Metastatic Liver Carcinoma in the Adrenal Gland (tissue), 2 donors: ENCODE measurements around a stretch of chr6.

DNA sequence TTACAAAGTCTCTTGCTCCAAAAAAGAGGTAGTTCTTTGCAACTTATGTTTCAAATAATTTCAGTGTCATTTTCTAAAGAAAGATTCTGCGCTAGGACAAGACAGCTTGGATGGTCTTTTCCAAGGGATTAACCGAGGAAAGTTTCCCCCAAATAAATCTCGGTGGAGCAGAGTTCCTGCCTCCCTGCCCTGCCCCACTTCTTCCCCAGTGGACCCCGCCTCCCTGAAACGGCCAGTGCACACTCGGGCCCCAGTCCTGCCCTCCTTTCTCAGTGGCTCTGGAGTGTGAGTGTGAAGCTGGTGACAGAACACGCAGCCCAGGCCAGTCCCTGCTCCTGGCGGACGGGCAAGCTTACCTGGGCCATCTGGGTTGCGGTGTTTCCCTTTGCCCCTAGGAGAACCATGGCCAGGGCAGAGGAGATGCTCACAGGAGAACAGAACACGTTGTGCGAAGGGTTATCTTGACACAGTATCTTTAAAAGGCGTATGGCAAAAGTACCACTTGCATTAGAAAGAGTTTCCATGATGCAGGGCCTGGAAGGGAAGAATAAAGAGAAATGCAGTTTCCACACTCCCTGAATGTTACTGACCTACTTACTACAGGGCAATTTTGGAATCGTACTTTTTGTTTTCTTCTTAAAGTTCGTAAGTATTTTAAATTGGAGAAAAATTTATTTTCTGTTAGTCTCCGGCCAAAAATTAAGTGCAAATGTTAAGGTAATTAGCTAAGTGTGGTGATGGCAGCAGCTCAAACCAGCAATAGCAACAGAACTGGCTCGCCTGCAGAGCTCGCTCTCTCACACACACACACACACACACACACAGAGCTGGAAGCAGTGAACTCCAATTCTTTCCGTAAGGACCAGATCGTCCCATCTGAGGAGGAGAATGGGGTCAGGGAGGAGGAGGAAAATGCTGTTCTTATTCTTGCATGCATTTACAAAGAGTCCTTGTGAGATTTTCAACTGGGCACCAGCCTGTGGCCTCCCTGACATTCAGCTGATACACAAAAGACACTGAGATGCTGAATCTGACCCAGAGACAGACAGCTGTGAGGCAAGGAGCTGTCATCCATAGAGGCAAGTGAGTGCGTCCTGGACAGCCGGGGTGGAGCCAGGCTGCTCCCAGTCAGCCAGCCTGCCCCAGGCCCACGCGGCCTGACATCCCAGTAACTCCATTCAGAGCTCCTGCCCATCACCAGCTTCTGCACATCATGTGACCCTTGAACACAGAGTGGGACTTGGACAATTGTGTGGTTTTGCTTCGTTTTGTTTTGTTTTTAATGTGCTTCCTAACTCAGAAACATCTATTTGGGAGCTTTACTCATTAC, 2.6 kb downstream of the SERPINB9 start:
- PRO-cap, 2 experiments: no peak in any of the 2 experiments

DNA sequence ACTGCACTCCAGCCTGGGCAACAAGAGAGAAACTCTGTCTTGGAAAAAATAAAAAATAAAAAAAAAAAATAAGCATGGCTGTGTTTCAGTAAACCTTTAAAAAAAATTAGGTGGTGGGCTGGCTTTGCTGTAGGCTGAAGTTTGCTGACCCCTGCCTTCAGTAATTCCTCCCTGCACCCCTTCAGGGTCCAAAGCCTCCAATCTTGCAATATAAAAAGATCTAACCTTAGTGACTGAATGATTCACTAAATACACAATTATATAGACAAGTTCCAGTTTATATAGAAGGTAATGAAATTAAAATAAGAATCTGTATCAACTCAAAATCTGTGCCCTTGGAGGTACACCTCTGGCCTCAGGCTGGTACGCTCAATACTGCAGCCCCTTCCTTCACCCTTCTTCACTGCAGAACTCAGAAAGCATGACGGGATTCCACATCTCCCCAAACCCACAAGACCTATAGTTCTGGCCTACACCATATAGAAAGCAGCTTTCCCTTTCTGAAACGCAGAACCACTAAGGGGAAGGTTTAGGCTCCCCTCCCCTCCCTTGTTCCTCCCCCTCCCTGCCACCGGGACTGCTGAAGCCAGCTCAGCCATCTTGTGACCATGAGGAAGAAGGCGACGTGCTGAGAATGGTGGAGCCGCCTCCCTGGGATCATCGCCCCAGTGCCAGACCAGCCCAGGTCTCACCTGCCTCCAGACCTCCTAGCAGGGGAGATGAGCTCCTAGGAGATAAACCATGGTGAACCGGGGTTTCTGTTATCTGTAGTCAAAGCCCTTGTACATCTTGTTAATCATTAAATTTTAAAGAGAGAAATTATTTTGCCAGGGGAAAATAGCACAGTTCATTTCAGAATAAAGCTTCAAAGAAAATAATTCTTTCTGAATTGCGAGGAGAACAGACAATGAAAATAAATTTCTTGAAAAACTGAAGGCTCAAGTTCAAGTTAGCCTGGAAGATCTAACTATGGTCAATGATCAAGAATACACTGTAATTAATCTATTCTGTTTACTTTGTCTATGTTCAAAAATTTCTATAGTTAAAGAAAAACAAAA, 19.7 kb downstream of the SERPINB6 start:
- PRO-cap, 2 experiments: no peak in any of the 2 experiments

- PRO-cap, 2 experiments: no peak in any of the 2 experiments
Observed at GRCh38 chr6:2960896-2961400, 10.4 kb downstream of the SERPINB6 start.

DNA sequence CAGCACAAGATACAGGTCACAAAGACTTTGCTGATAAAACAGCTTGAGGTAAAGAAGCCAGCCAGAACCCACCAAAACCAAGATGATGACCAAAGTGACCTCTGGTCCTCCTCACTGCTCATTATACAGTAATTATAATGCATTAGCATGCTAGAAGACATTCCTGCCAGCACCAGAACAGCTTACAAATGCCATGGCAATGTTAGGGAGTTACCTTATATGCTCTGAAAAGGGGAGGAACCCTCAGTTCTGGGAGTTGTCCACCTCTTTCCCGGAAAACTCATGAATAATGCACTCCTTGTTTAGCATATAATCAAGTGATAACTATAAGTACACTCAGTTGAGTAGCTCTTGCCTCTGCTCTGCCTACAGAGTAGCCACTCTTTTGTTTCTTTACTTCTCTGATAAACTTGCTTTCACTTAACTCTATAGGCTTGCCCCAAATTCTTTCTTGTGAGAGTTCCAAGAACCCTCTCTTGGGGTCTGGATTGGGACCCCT, 8.8 kb upstream of the SERPINB6 start:
- PRO-cap, 2 experiments: no peak in any of the 2 experiments

GRCh38 chr6:3153498-3153963, 3.8 kb downstream of the TUBB2A start:
- PRO-cap, 2 experiments: no peak in any of the 2 experiments

- PRO-cap, 2 experiments: no peak in any of the 2 experiments
Observed at GRCh38 chr6:3203059-3203711, 24.3 kb downstream of the TUBB2B start.

DNA sequence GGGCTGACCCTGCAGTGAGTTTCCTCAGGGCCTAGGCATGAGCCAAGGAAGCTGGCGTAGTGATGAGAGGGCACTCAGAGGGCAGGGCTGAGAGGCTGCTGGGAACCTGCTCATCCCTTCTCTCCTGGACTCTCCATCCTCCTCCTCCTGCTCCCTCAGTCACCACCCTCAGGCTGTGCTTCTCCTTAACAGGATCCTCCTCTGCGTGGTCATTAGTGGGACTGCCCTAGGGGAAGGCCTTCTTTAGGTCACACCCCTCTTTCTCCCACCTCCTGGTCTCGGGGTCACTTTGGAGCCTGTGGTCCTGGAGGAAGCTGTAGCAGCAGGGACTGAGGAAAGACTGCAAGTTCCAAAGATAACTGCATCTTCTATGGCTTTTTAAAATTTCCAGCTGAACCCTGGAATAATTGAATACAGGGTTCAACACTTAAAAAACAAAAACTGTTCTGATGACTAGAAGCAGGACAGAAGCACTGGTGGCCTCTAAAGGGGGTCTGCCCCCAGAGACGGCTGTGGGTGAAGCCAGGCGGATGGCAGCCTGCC, 16.2 kb downstream of the TUBB2B start:
- PRO-cap, 2 experiments: no peak in any of the 2 experiments

GRCh38 chr6:3282164-3282389, 23.3 kb downstream of the PSMG4 start:
- PRO-cap, 2 experiments: no peak in any of the 2 experiments

DNA sequence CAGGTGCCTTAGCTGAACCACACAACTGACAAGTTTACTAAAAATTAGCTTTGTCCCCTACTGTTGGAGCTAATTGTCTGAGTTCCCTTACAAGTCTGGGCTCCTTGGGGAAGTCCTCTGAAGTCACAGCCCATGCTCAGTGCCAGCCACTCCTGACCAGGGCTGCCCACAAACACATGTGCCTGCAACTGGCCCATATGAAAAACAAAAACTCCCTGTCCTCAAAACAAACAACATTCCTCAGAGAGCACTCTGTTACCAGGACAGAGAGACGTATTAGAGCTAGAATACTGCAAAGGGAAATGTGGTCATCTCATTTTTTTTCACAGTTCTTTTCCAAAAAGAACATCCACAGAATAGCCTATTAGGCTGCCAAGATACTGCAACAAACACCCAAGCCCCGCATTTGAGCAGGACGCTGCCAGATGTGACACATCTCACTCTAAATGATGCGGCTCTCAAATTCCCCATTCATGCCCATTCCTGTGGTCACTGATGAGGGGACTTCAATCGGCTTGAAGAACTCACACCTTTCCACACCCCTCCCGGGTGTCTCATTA, 71.2 kb downstream of the SLC22A23 start:
- PRO-cap, 2 experiments: no peak in any of the 2 experiments

- PRO-cap, 2 experiments: peak in 1 of 2 experiments; most common minus-strand start chr6:3414874 (in 1)
Observed at GRCh38 chr6:3414798-3415004, 42.1 kb downstream of the SLC22A23 start.

DNA sequence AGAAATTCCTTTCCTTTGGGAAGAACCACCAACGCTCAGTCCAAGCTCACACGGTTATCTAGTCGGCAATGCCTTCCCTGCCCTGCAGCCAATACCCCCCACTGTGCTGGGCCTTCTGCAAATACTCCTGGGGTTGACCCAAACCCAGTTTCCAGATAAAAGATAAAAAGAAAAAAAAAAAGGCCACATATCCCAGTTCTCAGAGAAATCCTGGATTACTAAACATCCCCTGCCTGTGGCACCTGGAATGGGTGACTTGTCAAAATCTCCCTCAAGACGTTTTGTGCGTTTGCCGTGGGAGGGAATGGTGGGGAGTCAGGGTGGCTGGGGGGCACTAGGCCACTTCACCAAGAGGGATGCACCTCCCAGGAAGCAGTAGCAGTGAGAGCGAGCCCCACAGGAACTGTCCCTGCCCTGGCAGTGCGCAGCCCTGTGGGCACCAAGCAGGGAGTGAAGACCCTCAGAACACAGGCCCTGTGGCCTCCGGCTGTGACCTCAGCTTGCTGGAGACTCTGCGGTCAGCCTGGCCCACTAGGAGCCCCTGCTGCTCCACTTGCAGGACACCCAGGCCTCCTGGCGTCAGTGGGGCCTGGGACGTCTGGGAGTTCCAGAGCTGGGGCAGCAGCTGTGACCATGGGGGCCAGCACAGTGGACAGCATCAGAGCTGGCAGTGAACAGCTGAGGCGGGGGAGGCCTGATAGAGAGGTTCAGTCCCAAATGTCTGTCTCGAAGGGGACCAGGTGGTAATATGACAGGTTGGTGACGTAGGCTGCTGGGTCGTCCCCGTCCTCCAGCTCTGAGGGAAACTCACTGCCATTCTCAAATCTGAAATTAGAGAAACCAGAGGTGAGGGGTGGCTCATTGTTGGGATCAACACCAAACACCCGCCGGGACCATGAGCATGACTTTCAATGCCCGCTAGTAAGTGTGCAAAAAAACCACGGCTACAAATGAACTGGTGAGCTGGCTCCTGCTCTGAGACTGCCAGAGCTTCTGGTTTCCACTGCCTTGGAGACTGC, 28.3 kb downstream of the PXDC1 start:
- PRO-cap, 2 experiments: no peak in any of the 2 experiments

- PRO-cap, 2 experiments: no peak in any of the 2 experiments
Observed at GRCh38 chr6:3752790-3753233, 1.3 kb upstream of the PXDC1 start.

DNA sequence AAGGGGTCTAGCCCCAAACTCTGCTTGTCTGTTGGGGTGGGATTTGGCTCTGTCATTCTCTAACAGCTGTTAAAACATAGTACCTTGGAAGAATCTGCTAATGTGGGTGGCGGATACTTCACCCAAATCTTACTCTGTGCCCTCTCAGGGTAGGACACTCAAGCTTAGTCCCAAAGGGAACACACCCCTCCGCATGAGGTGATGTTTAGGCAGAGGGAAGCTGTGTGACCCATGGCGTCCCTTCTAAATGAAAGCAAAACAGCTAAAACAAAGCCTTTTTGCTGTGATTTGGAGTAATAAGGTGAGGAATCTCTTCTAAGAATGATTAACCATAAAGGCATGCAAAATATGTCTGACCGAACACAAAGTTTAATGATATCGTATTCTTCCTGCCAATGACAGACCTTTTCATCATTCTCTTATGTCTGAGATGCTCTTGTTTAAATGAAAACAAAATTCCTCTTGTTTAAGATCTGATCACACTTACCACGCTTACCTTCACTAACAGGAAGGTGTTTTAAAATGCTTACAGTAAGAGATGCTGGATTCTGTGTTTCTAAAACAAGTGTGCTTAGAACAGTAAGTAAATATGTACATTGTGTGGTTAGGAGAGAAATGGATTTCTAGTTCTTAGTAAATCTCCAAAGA, 46.1 kb upstream of the PXDC1 start:
- PRO-cap, 2 experiments: no peak in any of the 2 experiments

DNA sequence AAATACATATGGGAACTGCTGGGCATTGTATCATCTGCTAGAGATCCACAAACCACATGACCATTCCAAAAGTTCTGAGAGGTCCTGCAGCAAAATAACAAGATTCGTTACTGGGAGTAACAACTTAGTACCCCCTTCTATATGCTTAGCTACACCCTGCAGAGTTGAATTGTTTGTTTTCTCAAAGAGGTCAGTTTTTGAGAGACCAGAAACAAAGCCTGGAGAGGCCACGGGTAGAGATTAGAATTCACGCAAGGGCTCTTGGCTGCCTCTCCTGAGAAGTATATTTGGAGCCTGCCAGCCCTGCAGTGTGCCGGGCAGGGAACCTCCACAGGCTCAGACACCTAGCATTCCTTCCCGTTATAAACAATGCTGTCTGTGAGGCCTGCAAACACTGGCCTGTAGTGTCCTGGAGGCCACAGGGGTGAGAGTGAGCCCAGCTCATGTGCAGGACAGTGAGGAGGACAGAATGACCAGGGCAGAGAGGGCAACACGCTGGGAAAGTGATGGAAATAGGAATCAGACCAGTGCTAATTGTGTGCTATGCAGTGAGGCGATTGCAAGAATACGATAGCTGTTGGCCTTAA, 48.0 kb upstream of the FAM50B start:
- PRO-cap, 2 experiments: no peak in any of the 2 experiments

DNA sequence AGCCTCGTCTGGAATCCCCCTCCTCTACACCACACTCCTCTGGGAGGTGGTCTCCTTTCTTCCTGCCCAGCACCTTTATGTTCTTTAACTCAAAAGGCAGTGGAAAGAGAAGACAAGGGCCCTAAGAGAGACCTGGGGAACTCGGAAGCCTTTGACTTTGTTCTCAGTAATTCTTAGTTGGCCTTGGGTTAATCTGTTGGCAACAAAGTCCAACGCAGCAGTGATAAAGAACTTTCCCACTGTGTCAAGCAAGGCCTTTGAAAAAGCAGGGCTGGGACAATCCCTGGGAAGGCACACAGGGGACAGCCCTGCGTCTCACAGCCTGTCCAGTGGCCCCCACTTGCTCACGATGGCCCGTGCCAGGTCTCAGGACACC, 42.9 kb upstream of the FAM50B start:
- PRO-cap, 2 experiments: no peak in any of the 2 experiments

GRCh38 chr6:3808672-3809291, 40.4 kb upstream of the FAM50B start:
- PRO-cap, 2 experiments: no peak in any of the 2 experiments

- PRO-cap, 2 experiments: no peak in any of the 2 experiments
Observed at GRCh38 chr6:3875960-3876683, 26.9 kb downstream of the FAM50B start.

DNA sequence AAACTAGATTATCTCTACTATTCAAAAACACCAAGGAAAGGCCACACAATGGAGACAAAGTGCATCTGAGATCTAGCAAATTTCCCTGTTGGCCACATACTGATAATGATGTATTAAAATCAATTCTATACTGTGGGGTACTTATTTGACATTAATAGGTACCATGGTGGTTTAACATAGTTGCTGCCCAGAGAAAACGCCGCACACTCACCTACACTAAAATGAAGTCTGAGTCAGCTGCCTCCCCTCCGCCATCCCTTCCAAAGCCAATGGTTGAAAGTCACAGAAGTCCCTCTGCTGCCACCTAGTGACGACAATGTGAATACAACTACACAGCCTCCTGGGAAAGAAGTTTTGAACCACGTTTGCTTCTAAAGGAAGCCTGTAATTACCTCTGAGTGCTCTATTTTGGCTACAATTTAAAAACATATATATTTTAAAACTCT, 20.4 kb upstream of the ECI2 start:
- PRO-cap, 2 experiments: no peak in any of the 2 experiments

GRCh38 chr6:4281470-4282471, 146.4 kb upstream of the ECI2 start:
- PRO-cap, 2 experiments: no peak in any of the 2 experiments

DNA sequence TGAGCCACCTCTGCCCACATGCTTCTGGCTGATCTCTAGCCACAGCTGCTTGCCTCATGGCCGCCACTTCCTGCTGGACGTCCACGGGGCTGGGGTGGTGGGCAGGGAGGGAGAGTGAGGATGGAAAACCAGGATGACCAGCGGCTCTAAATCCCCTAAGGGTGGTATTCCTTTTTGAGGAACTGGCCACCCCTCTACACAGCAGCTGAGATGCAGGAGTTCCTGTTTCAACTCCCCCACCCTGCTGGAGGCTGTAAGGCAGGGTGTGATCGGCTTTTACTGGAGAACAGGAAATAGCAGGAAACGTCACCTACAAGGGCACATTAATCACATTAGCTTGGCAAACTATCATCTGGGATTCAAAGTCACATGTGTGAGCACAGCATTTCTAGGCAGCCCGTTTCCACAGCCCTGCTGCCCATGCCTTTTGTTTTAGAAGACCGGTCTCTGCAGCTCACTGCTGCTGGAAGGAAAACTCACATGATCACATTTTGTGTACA, 181.6 kb upstream of the ECI2 start:
- PRO-cap, 2 experiments: no peak in any of the 2 experiments